Lung (tissue), 4 donors: ENCODE measurements around a stretch of chr2.

- PRO-cap = no peak
- RAMPAGE, long total RNA = no peak
- RRBS = no CpG with 5 or more reads among the region's 2 CpGs
Observed at GRCh38 chr2:95031573-95031983, 6.1 kb downstream of the MAL start.

- PRO-cap = no peak
- RAMPAGE, long total RNA = no peak
- RRBS = no CpG with 5 or more reads among the region's 8 CpGs
Observed at GRCh38 chr2:95040946-95041461, 15.5 kb downstream of the MAL start.

- PRO-cap = no peak
- RAMPAGE, long total RNA = no peak
- RRBS = no CpG with 5 or more reads among the region's 30 CpGs
Observed at GRCh38 chr2:95057371-95058259, 32.1 kb downstream of the MAL start.

DNA sequence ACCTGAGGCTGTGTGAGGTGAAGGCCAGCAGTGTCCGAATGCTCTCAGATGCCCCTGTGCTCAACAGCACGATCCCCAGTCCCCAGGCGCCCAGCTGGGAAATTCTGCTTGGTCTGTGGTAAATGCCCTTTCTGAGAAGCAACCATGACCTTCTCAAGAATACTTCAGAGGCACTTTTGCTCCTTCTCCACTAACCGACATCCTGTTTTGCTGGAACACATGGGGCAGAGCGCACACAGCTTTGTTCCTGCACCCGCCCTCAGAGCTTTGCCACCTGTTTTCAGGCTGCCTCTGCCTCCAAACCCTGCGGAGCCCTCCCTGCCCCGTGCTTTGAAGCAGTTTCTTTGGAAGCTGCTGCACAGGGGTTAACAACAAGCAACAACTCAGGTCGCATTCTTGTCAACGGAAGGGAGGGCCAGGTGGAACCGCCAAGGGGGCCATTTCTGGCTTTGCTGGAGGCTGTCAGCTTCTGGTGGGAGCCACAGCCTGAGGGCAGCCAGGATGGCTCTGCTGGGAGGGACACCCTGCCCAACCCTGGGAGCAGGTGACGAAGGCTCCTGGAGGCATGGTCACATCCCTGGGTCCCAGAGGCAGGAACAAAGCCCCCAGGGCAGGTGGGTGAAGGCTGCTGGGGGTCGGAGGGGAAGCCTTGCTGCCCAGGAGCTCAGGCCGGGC is 46.9 kb downstream of the MRPS5 start:
- PRO-cap = no peak
- RAMPAGE, long total RNA = no peak
- RRBS = 50% methylated on average over 1 of the region's 14 CpGs

DNA sequence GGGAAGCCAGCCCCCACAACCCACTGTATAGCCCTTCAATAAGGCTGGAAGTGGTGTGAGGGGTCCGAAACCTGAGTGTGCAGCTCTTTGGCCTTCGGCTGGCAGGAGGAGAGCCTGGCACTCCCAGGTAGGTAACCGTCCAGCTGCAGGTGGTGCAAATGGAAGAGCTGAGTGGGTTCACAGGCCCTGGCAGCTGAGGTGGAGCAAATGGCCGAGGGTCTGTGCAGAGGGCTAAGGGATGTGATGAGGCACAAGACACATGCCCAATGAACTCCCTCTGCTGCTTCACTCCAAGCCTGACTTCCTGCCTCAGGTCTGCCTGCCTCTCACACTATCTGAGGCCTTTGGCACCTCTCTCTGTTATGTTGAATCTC is 7.6 kb upstream of the ZNF892 start:
- PRO-cap = no peak
- RAMPAGE, long total RNA = no peak
- RRBS = no CpG with 5 or more reads among the region's 4 CpGs

DNA sequence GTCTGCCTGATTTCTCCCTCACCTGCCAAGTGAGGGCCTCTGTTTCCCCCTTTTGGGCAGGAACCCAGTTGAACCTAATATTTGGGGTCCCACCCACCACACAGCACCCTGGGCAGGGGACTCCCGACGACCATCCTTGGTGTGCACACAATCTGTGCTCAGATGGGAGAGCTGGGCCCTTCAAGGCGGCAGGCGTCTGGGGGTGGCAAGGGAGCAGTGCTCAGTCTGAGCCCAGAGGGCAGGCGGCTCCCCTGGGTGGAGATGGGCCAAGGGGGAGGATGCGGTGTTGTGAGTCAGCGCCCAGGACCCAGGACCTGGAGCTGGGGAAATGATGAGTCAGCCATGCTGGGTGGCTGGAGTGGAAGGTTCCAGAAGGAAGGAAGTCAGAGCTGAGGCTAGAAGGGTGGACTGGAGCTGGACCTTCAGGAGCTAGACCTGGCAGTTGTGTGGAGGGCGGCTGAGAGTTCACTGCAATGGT is 3.8 kb downstream of the PROM2 start:
- PRO-cap = no peak
- RAMPAGE, long total RNA = no peak
- RRBS = no CpG with 5 or more reads among the region's 8 CpGs

- PRO-cap = no peak
- RAMPAGE, long total RNA = no peak
- RRBS = 67% methylated on average over 1 of the region's 3 CpGs
Observed at GRCh38 chr2:96001838-96002037, 10.1 kb upstream of the ANKRD36C start.

DNA sequence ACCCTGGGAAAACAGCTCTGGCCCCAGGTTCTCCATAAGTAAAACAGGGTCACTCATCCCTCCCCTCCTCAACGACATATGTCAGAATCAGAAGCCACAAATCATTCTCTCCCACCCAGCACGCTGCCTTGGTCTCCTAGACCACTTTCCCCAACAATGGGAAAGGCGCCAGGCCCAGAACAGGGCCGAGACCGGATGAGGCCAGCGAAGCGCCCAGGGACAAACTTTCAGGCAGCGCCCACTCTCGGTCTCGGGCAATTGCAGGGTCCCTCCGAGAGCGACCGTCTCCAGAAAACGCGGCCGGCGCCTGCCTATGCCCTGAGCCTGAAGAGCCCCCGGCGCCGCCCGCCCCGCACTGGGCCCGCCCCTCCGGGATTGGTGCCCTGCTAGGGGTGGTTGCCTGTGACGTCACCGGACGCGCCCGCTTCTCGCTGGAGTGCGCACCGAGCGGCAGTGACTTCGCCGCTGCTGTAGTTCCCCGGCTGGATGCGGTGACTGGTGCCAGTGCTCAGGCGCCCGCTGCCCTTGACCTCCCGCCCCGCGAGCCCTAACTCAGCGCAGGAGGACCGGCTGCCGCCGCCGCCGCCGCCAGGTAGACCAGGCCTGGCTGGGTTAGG is 18.6 kb upstream of the ANKRD36C start:
- PRO-cap = no peak
- RAMPAGE, long total RNA = no peak
- RRBS = 5% methylated on average over 13 of the region's 49 CpGs

- PRO-cap = no peak
- RAMPAGE, long total RNA = no peak
- RRBS = no CpG with 5 or more reads among the region's 6 CpGs
Observed at GRCh38 chr2:96016646-96017481, 17.9 kb downstream of the GPAT2 start.

DNA sequence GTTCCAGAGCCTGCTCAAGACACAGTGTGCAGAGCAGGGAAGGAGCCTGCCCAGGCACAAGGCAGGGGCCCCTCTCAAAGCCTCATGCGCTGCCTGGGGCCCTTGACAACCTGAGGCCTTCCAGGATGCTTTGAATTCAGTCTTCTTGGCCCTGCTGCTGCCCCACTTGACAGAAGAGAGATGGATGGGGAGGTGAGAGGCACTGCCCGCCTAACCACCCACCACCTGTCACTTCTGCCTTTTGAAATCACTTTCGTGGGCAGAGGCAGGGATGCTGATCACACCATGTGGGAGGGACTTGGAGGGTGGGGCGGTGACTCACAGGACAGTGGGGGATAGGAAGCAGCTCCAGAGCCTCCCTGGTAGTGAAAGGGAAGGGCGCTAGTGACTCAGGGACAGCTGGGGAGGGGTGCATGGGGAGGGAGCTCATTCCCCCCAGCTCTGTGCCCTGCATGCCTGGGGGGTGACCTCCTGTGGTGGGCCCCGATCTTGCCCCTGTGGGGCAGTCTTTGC is 28.3 kb upstream of the GPAT2 start:
- PRO-cap = no peak
- RAMPAGE, long total RNA = no peak
- RRBS = no CpG with 5 or more reads among the region's 6 CpGs

- PRO-cap = no peak
- RAMPAGE, long total RNA = no peak
- RRBS = no CpG with 5 or more reads among the region's 4 CpGs
Observed at GRCh38 chr2:96082732-96083151, 33.6 kb downstream of the ADRA2B start.

- PRO-cap = no peak
- RAMPAGE, long total RNA = no peak
- RRBS = no CpG with 5 or more reads among the region's 8 CpGs
Observed at GRCh38 chr2:96147624-96148085, 2.4 kb upstream of the DUSP2 start.

DNA sequence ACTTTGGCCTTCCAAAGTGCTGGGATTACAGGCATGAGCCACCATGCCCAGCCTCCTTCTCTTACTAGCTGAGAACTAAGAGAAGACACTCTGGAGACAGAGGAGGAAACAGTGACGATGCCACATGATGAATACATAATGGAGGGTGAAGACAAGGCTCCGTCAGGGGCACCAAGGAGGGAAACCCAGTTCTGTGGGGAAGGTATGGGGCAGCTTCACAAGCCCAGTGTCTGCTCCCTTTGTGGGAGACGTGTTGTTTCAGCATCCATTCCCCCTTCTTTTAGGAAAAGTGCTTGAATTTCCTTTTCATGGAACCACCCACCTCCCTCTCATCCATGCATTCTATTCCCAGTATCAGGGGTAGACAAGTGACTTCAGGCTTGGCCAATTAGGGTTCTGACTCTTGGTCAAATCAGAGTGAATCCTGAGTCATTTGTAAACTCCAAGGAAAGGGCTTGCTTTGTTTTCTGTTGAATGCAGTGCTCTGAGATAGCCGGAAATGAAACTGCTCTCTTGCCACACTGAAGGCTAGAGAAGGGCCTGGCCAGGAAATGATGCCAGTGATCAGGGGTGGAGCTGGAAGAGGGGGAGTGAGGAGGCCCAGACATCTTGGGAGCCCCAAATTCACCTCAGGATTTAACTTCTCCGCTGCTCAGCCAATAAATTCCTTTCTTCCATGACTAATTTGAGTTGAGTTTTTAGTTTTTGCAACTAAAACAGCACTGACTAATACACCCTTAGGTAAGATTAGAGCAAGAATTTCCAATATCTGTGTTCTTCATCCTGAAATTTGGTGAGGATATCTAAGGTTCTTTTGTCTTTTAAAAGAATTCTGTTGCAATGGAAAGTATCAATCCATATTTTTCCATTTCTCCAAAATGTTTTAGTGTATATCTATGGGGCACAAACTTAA is 23.6 kb downstream of the TMEM127 start:
- PRO-cap = no peak
- RAMPAGE, long total RNA = no peak
- RRBS = no CpG with 5 or more reads among the region's 5 CpGs

DNA sequence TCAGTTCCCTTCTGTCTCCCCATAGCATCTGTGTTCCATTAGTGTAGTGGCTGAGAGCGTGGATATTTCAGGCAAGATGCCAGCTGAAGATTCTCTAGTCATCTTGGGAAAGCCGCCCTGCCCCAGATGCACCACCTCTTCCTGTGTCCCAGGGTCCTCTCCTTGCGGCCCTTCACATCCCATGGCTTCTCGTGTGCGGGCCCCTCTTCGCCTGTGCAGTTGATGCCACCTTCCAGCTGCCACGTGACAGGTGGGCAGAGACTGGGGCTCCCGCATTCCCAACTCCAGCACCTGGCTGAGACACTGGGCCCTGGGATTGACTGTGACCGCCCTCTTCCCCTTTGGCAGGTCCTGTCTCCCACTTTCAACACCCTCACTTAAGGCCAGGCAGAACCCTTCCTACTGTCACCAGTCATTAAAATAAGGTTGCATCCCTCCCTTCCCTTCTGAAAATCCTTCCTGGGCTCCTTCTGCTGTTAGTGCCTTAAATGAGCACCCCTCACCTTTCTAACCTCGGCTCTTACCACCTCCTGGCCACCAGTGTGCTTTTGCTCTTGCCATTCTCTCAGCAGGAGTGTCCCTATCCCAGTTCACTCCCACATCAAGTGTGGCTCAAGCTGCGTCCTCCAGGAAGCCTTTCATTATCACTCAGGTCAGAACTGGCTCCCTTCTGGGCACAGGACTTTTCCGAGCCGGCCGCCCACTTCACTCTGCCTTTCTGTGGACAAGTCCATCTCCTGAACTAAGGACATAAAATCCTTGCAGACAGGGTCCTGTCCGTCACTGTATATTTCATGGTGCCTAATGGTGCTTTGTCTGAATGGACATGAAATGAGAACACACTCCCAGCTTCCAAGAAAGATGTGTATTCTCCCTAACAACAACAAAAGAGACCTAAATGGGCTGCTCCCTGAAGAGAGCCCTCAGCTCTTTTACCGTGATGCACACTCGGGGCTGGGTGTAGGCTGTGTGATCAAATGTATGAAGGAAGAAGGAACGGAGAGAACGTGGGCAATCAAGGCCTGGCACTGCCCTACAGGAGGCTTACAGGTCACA is 15.7 kb downstream of the TMEM127 start:
- PRO-cap = no peak
- RAMPAGE, long total RNA = no peak
- RRBS = no CpG with 5 or more reads among the region's 19 CpGs

DNA sequence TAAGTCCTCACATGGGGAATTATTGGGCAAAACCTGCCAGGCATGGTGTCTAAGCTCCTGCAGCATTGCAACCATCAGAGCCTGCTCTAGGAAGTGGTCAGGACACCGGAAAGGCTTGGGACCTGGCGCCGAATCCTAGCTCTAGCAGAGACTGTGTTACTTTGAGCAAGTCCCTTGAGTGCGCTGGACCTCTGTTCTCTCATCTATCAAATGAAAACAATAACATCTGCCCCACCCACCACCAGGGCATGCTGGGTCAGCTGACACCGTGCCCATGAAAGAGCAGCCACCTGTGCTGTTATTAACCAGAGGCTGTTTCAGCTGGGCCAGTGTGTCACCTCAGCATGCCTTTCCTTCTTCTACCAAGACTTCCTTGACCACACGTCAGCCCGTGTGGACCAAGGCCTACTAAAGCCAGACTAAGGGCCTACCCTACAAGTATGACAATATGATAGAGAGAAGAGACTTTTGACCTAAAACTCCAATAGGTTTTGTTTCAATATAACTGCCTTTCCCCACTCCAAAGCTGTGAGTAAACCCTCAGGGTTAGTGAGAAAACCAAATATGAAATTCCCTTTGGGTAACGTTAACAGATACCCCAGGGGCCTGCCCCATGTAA is 6.1 kb downstream of the TMEM127 start:
- PRO-cap = no peak
- RAMPAGE, long total RNA = no peak
- RRBS = no CpG with 5 or more reads among the region's 8 CpGs

GRCh38 chr2:96263964-96264599 is 1.7 kb downstream of the TMEM127 start:
- PRO-cap = no peak
- RAMPAGE, long total RNA = no peak
- RRBS = no CpG with 5 or more reads among the region's 6 CpGs

GRCh38 chr2:96301425-96301787 is 3.9 kb downstream of the SNRNP200 start:
- PRO-cap = no peak
- RAMPAGE, long total RNA = no peak
- RRBS = no CpG with 5 or more reads among the region's 7 CpGs

GRCh38 chr2:96315606-96316126 is 9.5 kb upstream of the ITPRIPL1 start:
- PRO-cap = no peak
- RAMPAGE, long total RNA = no peak
- RRBS = no CpG with 5 or more reads among the region's 7 CpGs

GRCh38 chr2:96341719-96342469 is 6.3 kb downstream of the NCAPH start:
- PRO-cap = no peak
- RAMPAGE, long total RNA = no peak
- RRBS = no CpG with 5 or more reads among the region's 17 CpGs

DNA sequence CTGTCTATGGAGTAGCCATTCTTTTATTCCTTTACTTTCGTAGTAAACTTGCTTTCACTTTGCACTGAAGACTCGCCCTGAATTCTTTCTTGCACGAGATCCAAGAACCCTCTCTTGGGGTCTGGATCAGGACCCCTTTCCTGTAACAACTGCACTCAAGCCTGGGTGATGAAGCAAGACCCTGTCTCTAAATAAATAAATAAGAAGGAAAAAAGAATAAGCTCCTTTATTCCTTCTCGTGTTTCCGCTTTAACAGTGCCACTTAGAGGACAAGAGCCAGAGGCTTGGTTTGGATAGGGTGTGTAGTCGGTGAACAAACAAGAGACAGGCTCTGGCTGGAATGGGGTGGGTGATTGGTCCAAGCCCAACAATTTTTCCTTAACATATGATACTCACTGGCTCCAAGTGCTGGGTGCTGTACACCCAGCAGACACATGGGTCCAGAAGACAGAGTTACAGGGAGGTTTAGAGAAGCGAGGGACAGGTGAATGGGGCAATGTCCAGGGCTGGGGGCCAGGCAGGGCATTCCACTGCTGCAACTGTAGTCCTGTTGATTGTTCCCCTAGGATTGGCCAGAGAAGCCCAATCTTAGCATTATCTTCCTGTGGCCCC is 77.7 kb downstream of the NCAPH start:
- PRO-cap = no peak
- RAMPAGE, long total RNA = no peak
- RRBS = no CpG with 5 or more reads among the region's 7 CpGs